ENCODE results near the genes SBNO2, PLK5 and ADAT3.

- RRBS, result no CpG with 5 or more reads among the region's 17 CpGs
Observed at GRCh38 chr19:1069047-1069536, 2.1 kb downstream of the ARHGAP45 start.

DNA sequence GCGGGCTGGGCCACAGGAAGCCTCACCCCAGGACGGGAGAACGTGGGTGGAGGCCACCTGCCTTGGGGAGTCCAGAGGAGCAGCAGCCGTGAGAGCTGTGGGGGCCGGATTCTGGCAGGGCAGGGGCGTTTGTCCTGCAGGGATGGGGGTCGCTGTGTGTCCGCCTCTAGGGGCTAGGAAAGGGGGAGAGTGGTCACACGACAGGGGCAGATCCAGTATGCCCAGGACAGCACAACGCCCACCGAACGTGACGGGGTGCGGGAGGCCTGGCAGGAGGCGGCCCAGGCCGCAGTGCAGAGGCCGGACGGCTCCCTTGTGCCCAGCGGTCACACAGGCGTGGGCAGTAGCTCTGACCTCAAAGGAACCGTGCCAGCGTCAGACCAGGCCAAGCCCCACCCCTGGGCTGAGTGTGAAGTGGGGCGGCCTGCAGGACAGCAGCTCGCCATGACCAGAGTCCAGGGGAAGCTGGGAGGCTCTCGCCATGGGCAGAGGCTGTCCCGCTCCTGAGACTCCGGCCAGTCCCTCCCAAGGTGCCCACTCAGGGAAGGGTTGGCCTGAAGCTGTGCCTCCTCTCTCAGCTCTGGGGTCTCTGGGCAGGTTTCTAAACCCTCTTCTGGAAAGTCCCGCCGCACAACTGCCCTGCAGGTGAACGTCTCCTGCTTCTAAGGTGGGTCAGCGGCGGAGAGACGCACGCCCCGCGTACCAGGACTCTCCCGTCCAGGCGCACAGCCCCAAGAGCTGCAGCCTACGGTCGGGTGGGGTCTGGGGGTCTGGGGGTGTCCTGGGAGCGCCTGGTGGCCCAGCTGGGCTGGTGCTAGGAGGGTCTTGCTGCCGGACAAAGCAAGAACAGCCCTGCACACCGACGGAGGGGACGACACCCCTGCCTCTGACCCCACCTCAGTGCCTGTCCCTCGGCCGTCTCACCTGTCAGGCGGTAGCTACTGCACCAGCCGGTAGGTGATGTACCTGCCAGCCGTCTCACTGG is 6.3 kb downstream of the POLR2E start:
- RRBS, result no CpG with 5 or more reads among the region's 50 CpGs

DNA sequence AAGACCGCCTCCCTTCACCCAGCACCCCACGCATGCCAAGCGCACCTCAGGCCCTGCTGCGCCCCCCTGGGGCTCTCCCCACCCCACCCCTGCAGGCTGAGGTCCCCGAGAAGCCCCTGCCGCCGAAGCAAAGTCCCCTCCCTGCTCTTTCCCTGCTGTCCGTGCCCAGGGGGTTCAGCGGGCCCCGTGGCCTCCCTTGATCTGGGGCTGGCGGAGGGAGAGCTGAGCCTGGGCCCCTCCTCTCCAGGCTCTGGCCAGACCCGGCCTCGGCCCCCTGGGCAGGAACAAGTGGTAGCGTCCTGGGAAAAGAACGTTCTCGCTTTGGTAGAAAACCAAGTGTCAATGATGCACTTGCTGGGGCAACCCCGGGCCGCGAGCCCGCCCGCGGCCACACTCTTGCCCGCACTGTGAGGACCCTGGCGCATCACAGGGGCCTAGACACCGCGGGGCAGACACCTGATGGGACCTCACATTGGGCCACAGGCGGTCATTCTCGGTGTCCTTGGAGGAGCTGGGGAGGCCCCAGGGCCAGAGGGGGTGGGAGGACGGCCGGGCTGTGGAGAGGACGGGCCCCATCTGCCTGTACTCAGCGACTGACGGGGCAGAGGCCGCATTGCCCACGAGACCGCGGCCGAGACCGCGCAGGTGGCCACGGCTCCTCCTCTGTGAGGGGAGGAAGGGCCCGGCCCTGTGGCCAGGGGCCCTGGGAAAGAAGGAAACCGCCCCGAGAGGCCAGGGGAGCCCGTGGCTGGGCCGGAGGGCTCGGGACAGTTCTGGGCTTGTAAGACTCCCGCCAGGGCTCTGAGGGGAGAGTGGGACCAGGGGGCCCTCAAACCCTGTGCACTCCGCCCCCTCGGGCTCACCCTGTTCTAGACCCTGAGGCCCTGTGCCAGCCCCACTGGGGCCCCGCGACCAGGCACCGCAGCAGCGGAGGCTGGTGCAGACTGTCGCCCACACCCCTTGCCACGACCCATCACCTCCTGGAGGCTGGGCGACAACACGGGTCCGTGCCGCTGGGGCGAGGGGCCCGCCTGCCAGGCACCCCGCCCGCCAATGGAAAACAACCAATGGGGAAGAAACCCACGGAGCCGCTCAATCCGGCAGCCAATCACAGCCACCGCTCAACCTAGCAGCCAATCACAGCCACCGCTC is 29.2 kb downstream of the GPX4 start:
- RRBS, result 85% methylated on average over 2 of the region's 69 CpGs

DNA sequence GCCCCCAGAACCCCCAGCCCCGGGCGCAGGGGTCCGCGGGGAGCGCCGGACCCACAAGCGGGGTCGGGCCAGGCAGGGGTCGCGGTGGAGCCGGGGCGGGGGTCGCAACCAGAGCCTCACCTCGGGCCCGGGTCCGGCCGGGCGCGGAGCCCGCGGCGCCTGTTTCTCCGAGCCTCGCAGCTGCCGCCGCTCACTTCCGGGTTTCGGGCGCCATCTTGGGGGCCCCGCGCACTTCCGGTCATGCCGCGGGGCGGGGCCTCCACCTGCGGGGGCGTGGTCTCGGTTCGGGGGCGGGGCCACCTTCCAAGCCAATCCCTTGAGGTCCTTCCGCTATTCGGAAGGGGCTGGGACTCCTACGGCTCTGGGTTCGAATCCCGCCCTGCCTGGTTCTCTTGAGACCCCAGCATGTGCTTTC is at the start of gene SBNO2:
Gene SBNO2, minus strand, starts transcription at position 217 of the 415 bp plus-strand sequence.
- RRBS, result 2% methylated on average over 21 of the region's 45 CpGs

- RRBS, result 73% methylated on average over 5 of the region's 24 CpGs
Observed at GRCh38 chr19:1183460-1184299, 9.6 kb upstream of the SBNO2 start.

DNA sequence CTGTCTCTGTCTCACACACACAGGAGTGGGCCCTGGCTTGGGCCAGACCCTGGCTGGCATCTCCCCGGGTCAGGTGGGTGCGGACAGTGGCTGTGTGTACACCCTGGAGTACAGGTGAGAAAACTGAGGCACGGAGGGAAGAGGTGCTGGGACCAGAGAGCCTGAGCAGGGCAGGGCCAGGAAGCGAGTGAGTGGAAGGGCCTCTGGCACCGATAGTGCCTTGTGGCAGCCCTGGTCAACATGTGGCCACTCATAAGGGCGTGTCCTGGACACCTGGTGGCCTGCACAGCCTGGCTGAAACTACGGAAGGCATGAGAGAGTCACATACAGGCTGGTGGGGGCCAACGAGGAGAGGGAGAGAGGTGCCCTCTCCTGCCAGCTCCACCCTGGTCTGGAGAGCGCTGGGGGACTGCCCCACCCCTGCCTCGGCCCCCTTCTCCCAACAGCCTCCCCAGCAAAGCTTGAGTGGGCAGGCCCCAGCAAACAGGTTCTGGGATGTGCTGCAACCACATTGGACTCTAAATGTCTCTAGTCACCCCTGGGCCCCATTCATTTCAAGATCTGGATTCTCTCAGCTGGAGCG is 6.0 kb downstream of the CBARP start:
- RRBS, result no CpG with 5 or more reads among the region's 11 CpGs

DNA sequence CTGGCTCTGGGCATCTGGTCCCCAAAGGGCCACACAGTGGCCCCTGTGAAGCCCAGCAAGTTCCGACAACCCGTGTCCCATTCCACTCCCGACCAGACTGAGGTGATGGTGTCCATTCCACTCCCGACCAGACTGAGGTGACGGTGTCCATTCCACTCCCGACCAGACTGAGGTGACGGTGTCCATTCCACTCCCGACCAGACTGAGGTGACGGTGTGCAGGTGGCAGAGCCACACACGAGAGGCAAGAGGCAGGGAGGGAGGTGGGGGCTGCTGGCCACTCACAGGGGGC is 2.1 kb upstream of the MIDN start:
- RRBS, result no CpG with 5 or more reads among the region's 10 CpGs

- RRBS, result no CpG with 5 or more reads among the region's 12 CpGs
Observed at GRCh38 chr19:1251696-1252014, 3.3 kb downstream of the MIDN start.

DNA sequence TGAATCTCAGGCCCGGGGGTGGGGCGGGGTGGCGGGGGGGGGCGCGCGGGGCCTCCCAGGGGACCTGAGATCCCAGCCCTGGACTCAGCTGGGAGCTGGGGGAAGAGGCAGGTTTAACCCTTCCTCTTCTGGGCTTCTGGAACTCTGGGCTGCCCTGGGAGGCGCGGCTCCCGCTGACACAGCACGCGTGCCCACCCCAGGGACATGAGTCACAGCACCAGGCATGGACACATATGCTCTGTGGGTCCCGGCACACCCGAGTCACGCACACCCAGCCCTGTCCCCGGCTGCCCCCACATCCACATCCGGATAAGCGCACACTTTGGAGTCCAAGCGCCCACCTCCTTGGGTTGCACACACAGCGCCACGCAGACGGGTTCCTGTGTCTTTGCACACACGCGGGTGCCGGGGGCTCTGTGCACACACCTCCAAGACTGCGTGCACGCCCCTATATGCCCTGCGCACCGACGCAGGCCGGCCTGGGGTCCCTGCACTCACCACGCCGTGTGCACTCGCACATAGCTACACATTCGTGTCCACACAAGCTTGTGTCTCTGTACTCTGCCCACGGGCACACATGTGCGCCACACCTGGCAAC is 3.3 kb upstream of the CIRBP start:
- RRBS, result 2% methylated on average over 18 of the region's 36 CpGs

DNA sequence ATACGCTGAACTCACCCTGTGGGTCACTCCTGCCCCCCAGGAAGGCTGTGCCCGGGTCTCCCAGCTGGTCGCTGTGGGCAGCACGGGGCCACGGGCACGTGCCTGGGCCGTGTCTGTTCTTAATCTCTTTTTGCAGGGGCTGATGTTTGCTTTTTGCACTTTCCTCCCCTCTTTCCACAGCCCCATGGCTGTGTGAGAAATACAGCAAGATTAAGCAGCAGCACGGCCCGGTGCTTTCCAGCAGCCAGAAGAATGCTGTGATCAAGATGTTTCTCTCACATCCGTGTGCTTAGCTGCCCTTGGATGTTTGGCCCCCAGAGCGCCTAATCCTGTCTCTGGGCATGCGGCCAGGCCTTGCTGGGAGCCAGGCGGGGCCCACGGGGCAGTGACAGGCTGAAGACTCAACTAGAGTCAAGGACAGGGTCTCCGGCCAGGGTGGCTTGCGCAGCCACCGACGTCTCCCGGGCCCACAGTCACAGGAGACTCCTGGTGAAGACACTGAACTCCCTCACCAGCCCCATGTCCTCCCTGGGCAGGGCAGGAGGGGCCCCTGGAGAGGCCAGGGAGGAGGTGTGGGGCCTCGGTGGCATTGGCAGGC is 10.3 kb upstream of the NDUFS7 start:
- RRBS, result no CpG with 5 or more reads among the region's 20 CpGs

DNA sequence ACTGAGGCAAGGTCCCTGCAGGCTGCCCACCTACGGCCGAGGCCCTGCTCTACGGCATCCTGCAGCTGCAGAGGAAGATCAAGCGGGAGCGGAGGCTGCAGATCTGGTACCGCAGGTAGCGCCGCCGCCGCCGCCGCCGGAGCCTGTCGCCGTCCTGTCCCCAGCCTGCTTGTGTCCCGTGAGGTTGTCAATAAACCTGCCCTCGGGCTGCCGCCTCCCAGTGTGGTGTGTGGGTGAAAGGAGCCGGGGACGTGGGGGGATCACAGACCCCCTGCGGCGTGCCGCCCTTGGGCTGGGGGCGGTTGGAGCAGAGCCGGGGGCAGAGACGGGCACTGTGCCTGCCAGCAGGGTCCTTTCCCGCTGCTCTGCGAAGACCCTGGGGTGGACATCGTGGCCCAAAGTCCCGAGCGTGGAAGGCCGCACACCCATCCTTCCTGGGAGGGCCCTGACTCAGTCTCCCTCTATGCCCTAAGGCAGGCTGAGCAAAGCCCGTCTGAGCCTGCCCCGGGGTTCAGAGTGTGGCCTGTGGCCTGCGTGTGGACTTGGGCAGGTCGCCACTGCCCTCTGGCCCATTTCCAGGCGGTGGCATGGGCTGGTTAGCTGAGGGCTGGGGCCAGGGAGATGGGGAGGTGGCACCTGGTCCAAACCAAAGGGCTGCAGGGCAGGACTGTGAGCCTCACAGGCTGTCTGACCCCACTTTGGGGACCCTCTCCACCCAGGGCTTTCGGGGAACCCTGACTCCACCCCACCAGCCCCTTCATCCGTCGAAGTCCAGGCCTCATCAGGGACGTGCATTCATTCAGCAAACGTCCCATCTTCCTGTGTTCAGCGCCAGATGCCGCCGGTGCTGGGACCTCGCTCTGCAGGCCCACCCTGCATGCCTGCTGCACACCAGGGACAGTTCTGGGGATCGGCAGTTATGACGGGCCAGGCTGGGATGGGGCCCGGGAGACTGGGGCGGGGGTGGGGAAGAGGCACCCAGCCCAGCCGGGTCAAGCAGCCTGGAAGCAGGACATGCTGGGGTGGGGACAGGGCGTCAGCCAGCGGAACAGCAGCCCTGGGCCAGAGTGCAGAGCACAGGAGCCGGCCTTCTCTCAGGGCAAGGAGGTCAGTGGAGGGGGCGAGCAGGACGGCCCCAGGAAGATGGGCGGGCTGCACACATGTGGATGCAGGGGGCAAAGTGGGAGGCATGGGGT is 5.6 kb downstream of the GAMT start:
- RRBS, result 65% methylated on average over 18 of the region's 57 CpGs

- RRBS, result no CpG with 5 or more reads among the region's 40 CpGs
Observed at GRCh38 chr19:1421779-1422468, 14.5 kb downstream of the DAZAP1 start.

GRCh38 chr19:1424465-1424631 is 13.8 kb upstream of the RPS15 start:
- RRBS, result no CpG with 5 or more reads among the region's 4 CpGs

DNA sequence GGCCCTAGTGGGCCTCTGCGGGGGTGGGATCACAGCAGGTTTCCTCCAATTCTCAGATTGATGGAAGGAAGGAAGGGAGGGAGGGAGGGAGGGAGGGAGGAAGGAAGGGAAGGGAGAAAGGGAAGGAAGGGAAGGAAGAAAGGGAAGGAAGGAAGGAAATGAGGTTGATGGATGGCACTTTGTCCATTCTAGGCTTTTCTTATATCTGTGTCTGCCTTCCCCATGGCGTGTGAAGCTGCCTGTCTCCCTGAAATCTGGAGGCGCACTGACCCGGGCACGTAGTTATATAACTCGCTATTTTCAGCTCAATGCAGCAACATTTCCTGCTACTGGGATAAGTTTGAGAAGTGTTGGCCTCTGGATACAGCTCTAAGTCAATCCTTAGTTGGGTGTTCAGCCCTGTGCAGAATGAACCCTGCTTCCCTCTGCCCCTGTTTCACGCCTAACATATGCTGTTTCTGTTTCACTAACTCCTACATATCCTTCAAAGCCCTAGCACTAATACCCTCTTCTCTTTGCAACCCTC is 3.2 kb downstream of the ADAMTSL5 start:
- RRBS, result no CpG with 5 or more reads among the region's 7 CpGs

- RRBS, result 5% methylated on average over 36 of the region's 70 CpGs
Observed at GRCh38 chr19:1523595-1524184, at the start of gene PLK5. TSS of gene PLK5 (plus strand) at chr19:1524077.

DNA sequence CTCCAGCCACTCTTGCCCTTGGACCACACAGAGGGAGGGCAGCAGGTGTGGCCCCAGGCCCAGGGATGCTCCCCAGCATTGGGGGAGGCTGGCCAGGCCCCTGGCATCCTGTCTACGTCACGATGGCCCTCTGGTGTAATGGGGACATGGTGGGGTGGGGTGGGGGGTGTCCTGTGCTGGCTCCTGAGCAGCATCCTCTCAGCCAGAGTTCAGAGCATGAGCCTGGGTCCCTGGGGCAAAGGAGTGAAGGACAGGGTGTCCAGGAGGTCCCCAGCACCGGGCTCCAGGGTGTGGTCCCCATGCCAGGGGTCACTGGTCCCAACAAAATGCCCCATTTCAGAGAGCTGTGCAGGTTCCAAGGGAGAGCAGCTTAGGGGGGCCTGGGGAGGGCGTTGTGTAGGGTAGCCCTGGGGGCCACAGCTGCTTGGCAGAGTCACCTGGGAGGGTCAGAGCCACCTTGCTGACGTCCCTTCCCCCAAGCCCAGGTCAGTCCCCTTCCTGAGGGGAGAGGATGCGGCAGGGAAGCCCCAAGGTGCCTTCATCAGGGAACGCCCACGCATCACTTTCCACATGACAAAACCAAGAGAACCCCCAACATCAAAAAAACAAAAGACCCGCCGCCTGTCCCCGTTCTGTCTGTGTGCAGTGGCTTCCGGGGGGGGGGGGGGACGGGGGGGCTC is 5.1 kb upstream of the UQCR11 start:
- RRBS, result no CpG with 5 or more reads among the region's 13 CpGs

- RRBS, result no CpG with 5 or more reads among the region's 12 CpGs
Observed at GRCh38 chr19:1773189-1773726, 20.0 kb downstream of the ONECUT3 start.

GRCh38 chr19:1847169-1848150 is 823 bp downstream of the REXO1 start:
- RRBS, result 2% methylated on average over 24 of the region's 55 CpGs

- RRBS, result 57% methylated on average over 1 of the region's 13 CpGs
Observed at GRCh38 chr19:1854019-1854489, 5.8 kb upstream of the REXO1 start.

GRCh38 chr19:1905017-1906043 is at the start of gene ADAT3:
TSS of gene ADAT3 (plus strand) at chr19:1905399.
- RRBS, result 2% methylated on average over 49 of the region's 100 CpGs

Data from AG04449 (cell line).